ENCODE results near the genes SYN1, ZNF81 and RBM3.

DNA sequence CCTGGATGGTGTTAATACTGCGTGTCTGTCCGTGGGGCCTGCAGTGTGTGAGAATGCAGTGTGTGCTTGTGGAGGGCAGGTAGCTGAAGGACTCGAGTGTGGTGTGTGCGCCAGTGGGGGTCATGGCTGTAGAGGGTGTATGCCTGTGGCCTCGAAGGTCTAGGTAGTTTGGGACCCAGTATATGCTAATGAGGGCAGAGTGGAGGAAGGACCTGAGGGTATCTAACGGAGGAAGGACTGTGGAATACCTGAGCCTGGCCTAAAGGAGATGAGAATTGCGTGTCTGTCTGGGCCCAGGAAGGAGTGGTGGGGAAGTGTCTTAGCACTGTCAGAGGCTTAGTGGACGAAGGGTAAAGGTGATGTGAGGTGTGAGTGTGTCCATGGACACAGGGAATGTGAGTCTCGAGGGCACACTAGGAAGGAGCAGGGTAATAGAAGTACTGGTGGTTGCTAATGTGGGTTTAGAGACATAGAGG lies 1.2 kb downstream of the CDK16 start:
- PRO-cap, 2 experiments: no peak in any of the 2 experiments

DNA sequence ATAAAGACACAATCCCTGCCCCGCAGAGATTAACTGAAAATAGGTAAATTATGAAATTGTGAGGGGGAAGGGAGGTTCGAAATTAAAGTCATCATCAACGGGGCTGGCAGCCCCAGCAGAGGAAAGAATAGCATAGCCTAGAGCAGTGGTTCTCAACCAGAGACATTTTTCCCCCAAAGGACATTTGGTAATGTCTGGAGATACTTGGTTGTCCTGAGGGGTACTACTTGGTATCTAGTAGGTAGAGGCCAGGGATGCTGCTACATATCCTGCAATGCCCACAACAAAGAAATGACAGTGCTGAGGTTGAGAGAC lies 1.1 kb upstream of the USP11 start:
- PRO-cap, 2 experiments: no peak in any of the 2 experiments

DNA sequence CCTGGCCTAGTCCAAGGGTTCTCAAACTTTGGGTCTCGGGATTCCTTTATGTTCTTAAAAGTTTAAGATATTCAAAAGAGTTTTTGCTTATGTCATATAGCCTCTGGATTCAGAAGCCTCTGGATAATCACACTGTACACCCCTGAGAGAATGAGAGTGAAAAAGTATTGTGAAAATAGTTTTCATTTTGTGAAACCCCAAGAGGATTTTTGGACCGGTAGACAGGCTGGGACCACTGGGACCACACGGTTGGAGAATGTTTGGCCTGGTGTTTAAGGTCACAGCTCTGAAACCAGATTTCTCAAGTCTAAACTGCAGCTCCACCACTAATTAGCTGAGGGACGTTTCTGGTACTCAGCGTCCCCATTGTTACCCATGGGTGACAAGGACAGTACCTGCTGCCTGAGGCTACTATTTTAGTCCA lies 719 bp upstream of the USP11 start:
- PRO-cap, 2 experiments: no peak in any of the 2 experiments

GRCh38 chrX:47463303-47463849 lies 19.6 kb downstream of the ZNF41 start:
- PRO-cap, 2 experiments: no peak in any of the 2 experiments

GRCh38 chrX:47540653-47541634 lies 20.1 kb upstream of the ARAF start:
- PRO-cap, 2 experiments: peak in 2 of 2 experiments; most common plus-strand start chrX:47541373 (in 1)

- PRO-cap, 2 experiments: no peak in any of the 2 experiments
These were observed 2.5 kb upstream of the ARAF start for GRCh38 chrX:47558441-47558897.

GRCh38 chrX:47566460-47567473 lies 5.8 kb downstream of the ARAF start:
- PRO-cap, 2 experiments: no peak in any of the 2 experiments

DNA sequence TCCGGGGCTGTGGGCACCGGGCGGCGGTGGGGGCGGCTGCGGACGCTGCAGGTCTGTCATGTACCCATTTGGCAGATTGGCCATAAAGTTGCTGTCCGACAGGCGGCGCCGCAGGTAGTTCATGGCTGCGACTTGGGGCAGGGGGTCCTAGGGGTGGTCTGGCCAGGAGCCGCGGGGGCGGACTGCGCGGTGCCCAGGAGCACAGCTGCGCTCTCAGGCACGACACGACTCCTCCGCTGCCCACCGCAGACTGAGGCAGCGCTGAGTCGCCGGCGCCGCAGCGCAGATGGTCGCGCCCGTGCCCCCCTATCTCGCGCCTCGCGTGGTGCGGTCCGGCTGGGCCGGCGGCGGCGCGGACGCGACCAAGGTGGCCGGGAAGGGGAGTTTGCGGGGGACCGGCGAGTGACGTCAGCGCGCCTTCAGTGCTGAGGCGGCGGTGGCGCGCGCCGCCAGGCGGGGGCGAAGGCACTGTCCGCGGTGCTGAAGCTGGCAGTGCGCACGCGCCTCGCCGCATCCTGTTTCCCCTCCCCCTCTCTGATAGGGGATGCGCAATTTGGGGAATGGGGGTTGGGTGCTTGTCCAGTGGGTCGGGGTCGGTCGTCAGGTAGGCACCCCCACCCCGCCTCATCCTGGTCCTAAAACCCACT lies at the start of gene SYN1:
Gene SYN1 (minus strand): TSS at position 252 of the 647 bp plus-strand sequence.
- PRO-cap, 2 experiments: no peak in any of the 2 experiments

DNA sequence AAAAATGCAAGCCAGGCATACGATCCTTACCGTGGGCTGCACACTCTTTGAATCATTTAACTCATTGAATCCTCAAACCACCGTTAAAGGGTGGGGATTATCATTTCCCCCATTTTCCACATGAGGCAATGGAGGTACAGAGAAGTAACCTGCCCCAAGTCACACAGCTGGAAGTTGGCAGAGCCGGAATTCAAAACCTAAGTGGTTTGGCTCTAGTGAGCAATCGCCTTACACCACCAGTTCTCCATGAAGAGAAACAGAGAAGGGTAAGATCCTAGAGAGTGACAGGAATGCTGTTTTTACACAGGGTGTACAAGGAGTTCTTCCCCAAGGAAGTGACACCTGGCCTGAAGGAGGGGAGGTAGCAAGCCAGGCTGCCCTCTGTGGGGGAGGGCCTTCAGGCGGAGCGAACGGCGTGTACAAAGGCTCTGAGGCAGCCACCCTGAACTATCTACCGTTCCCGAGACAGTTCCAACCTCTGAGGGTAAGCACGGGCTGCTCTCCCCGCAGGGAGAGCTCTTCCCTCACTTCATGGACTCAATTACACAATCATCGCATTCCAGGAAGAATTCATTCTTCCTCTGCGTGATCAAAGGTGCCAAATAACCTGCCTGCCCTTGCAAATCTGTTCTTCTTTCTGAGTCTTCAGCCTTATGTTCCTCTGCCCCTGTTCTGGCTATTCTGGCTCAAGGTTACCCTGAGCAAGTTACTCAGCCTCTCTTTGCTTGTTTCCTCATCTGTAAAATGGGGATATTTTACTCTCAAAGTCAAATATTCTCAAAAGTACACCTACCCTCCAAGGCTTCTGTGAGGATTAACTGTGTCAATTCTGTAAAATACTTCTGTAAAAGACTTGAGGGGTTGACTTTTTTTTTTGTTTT lies 4.9 kb downstream of the ELK1 start:
- PRO-cap, 2 experiments: no peak in any of the 2 experiments

DNA sequence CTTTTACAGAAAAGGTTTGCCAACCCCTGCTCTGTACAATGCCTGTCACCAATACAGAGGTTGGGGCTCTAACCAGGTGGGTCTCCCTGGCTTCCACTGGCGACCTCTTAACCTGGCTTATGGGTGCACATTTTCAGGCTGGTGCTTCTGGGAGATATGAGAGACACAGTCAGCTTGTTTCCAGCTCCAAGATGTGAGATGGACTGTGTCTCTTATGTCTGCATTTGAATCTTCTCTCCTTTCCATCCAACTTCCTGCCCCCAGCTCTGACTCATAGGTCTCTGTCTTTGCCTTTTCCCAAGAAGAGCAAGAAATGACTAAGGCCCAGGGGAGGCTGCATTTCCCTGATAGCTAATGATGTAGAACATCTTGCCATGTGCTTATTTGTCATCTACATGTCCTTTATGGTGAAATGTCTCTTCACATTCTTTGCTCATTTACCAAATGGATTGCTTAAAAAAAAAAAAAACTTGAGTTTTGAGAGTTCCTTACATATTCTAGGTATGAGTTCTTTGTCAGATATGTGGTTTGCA lies 3.2 kb upstream of the UXT start:
- PRO-cap, 2 experiments: no peak in any of the 2 experiments

GRCh38 chrX:47749047-47749480 lies 87.6 kb upstream of the ZNF81 start:
- PRO-cap, 2 experiments: no peak in any of the 2 experiments

- PRO-cap, 2 experiments: peak in 2 of 2 experiments; most common plus-strand start chrX:47836924 (in 1); most common minus-strand start chrX:47836793 (in 2)
These were observed at the start of gene ZNF81 for GRCh38 chrX:47836029-47837162. Gene ZNF81, plus strand, starts transcription at chrX:47836902.

DNA sequence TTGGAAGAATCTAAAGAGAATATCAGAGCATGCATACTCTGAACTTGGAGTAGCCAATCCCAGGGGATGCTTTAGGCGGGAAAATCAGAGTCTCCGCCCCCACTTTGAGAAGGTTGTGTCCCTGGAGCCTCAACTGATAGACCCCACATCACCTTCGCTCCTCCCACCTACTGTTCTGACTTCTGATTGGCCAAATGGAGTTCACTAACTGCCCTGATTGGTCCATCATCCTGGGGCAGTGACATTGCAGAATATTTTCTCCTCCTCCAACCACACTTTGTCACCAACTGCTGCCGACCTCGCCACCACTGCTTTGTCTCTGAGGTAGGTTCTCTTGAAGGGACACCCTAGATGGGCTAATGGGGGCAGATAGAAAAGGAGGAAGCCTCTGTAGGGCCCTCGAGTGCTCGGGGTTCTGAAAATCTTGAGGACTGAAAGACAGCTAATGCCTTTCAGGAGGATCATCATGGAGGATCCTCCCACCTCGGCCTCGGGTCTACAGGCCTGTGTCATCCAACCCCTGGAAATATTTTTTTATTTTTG lies 22.6 kb upstream of the SPACA5B start:
- PRO-cap, 2 experiments: no peak in any of the 2 experiments

DNA sequence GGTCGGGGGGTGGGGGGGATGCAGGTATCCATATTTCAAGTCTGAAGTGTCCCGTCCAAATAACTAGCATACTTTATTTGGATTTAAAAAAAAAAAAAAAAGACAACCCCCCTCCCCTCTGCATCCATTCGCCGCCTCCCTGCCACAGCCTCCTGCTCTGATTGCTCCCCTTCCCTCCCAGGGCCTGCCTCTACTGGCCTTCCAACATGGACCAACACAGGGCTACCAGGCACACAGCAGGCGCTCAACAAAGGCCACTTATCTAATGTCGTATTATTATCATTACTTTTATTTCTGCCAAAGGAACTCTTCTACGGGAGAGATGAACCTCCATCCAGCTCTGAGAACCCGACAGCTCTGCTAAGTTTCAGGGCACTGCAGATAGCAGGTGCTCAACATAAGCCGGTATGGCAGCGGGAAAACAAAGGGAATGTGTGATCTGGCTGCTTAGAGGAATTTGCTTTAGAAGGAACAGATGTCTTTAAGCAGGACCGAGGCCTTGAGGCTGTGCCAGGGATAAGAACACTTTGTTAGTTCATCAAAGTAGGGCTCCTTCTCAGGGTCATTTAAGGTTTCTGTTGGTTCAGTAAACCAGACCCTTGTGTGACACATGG lies 2.6 kb upstream of the SLC38A5 start:
- PRO-cap, 2 experiments: no peak in any of the 2 experiments

DNA sequence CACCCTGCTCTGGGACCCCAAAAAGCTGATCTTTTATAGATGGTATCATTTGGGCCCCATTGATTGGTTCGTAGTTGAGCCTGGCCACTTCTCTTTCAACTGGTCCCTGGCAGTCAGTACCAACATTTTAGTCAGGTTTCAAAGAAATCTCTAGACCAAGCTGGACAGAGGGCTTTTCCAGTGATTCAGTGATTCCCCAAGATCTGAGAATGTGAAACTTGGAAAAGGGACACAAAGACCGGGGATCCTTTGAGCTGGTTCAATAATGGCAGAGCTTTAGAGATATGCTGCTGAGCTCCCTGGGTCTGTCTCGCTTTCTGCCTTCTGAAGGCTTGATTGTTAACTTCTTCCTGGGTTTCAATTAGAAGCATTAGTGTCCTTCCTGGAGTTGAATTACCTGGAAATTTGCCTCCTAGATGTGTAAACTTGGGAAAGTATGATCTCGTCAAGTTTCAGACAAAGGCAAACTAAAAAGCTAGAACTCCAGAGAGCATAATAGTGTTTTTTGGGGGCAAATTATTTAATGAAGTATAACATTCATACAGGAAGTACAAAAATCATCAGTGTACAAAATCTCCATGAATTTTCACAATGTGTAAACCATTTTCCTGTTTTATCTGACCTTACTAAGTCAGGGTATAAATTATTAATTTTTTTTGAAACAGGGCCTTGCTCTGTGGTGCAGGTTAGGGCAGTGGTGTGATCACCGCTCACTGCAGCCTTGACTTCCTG lies 1.3 kb upstream of the TBC1D25 start:
- PRO-cap, 2 experiments: no peak in any of the 2 experiments

- PRO-cap, 2 experiments: peak in 2 of 2 experiments; most common plus-strand start chrX:48574484 (in 2); most common minus-strand start chrX:48574312 (in 1)
These were observed at the start of gene RBM3 for GRCh38 chrX:48573652-48574634. Gene RBM3, plus strand, starts transcription at chrX:48574484.

- PRO-cap, 2 experiments: no peak in any of the 2 experiments
These were observed 35.2 kb upstream of the WAS start for GRCh38 chrX:48648454-48648783.

GRCh38 chrX:48677506-48678046 lies 6.0 kb upstream of the WAS start:
- PRO-cap, 2 experiments: no peak in any of the 2 experiments

GRCh38 chrX:48736297-48736879 lies 25.2 kb upstream of the GLOD5 start:
- PRO-cap, 2 experiments: no peak in any of the 2 experiments

GRCh38 chrX:48736880-48738097 lies 24.3 kb upstream of the GLOD5 start:
- PRO-cap, 2 experiments: peak in 2 of 2 experiments; most common plus-strand start chrX:48737347 (in 1); most common minus-strand start chrX:48737618 (in 2)